RPMI7951 (cell line): Measurements from ENCODE around the gene URGCP.

- RAMPAGE, long total RNA = no peak
Measured at GRCh38 chr7:41942407-41942803, 239.5 kb upstream of the INHBA start.

GRCh38 chr7:42227843-42228963, 8.8 kb downstream of the GLI3 start:
- RAMPAGE, long total RNA = no peak

GRCh38 chr7:42235466-42236129, 1.4 kb downstream of the GLI3 start:
- RAMPAGE, long total RNA = no peak

DNA sequence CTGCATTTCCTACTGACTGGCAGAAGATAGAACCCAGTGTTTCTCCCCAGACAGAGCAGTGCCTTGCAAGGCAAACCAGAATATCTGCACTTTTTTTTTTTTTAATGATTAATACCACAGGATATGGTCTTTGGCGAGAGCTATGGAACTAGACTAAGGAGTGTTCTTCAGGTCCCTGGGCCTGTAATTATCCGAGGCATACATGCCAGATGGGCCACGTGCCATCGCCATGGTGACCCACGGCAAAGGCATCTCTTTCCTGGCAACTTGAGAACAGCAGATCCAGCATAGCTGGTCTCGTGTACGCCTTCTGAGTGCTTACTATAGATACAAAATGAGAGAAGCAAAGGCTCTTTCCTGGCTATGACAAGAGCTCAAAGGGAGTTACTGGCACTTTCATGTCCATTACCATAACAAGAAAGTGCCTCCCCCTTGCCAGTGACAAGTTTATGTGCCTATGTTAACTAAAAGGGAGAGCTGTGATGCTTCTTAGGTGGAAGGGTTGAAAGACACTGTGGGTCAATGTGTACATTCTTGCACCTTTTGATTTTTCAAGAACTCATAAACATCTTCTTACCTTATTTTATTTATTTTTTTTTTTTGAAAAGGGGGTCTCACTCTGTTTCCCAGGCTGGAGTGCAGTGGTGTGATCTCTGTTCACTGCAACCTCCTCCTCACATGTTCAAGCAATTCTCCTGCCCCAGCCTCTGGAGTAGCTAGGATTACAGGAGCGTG, 26.0 kb upstream of the GLI3 start:
- RAMPAGE, long total RNA = no peak

- RAMPAGE, long total RNA = no peak
Measured at GRCh38 chr7:42945871-42946437, 13.8 kb downstream of the MRPL32 start.

DNA sequence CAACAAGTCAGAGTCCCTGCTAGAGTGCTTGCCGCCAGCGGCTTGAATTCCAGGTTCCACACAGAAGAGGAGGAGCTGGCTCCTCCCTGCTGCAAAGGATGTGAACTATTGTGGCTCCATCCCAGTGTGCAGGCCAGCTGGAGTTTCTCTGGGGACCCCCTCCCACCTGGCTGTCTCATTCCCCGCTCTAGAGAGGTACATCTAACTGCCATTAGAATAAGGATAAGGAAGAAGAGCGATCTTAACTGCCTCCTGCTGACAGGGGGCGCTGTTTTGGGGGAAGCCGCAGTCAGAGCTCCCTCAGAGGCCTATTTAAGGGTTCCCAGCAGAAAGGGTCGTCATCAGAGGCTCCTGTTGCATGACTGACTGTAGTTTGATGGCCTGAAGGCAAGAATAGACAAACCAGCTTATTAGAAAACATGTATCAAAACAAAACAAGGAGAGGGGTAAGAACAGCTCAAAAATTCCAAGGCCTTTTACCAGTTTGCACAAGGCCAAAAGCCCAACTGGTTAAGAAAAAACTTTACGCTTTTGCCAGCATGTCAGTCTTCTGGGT, 40.8 kb upstream of the HECW1 start:
- RAMPAGE, long total RNA = no peak

DNA sequence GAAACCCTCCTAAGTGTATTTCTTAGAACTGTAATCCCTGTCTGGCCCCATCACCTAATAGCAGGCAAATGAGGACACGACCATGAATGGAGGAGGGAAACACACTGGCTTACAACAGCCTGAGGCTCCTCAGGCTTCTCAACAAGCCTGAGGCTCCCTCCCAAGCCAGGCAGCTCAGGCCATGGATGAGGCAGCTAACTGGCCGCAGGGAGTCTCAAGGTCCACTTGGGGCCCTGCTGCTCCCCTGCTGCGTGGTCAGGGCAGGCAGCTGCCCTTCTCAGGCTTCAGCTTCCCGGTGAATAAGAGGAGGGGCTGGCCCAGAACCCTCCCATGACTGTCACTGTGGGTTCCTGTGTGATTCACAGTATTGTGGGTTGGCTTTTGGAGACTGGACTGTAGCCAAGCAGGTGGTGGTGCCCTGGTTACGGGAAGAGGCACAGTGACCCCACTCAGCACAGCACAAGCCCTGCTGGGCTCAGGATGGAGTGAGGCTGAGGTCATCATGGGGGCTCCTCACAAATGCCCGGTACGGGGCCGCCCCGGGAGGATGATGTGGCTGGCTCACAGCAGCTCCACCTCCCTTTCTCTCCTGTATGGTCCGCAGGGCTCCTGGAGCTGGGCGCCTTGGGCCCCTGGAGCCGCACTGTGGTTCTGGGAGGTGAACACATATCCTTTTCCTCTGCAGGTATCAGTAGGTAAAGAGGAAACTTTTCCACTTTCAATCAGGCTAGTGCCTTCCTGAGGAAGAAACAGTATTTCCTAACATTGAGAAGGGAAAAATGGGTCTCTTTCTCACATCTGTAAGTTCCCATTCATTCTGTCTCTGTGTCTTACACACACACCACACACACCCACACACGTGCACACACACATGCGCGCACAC, 189.9 kb downstream of the HECW1 start:
- RAMPAGE, long total RNA = no peak

DNA sequence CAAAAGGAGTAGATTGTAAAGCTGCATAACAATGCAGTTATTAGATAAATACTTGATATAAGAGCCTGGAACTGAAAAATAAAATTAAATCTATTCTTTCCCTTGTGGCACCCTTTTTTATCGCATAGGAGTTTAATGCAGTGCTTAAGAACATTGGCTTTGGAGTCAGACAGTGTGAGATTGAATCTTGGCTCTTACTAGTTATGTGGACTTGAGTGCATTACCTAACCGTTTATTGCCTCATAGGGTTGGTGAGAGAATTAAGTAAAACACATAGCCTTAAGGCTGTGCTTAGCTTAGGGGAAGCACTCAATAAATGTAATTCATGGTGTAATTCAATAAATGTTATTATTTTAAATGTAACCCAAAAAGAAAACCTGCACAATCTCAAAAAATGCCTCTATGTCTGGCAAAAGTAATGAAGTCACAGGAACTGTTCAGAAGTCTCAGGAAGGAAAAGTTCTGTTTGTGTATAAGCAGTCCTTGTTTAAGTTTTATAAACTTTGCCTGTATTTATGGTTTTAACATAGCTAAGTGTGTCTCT, 2.7 kb downstream of the STK17A start:
- RAMPAGE, long total RNA = no peak

DNA sequence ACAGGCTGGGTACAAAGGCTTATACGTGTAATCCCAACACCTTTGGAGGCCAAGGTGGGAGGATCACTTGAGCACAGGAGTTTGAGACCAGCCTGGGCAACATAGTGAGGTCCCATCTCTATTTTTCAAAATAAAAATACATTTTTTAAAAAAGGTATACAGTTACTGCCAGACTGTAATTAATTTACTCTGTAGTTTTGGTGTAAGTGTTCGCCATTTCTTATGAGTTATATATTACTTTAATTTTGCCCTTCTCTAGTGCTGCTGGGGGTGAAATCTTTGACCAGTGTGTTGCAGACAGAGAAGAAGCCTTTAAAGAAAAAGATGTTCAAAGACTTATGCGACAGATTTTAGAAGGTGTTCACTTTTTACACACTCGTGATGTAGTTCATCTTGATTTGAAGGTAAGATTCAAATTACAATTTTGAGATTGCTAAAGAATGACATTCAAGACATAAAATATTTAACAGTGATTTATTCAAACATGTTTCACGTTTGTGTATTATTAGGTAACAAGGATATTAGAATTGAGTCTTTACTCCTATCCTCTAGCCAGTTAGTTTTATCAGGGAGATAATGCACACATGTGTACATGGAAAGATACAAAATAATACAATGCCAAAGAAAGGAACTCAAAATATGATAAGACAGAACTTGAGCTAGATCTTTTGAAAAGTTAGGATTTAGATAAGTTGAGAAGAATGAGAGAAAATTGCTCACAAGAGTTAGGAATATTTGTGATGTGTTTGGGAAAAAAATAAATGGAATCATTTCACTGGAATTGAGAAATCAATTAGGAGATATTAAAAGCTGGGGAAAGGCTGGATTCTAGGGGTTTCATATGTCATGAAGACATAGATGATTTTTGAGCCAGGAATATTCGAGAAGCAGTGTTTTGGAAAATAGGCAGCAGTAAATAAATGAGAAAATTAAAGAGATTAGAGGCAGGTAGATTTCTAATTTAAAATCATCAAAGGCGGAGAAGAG, 25.4 kb downstream of the STK17A start:
- RAMPAGE, long total RNA = no peak

DNA sequence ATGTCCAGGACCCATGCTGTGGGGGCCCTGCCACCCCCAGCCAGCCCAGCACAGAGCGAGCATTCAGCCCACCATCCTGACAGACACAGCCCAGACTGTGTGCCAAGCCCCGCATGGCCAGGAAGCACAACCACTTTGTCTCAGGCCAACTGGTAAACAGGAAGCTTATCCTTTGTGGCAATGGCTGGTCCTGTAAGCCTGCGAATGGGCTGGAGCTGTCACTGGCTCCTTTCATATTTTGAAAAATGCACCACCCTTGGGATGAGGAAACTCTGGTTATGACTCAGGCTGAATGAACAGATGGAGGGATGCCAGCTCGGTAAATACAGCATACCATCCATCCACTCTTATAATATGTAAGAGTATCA, 64.9 kb downstream of the STK17A start:
- RAMPAGE, long total RNA = no peak

DNA sequence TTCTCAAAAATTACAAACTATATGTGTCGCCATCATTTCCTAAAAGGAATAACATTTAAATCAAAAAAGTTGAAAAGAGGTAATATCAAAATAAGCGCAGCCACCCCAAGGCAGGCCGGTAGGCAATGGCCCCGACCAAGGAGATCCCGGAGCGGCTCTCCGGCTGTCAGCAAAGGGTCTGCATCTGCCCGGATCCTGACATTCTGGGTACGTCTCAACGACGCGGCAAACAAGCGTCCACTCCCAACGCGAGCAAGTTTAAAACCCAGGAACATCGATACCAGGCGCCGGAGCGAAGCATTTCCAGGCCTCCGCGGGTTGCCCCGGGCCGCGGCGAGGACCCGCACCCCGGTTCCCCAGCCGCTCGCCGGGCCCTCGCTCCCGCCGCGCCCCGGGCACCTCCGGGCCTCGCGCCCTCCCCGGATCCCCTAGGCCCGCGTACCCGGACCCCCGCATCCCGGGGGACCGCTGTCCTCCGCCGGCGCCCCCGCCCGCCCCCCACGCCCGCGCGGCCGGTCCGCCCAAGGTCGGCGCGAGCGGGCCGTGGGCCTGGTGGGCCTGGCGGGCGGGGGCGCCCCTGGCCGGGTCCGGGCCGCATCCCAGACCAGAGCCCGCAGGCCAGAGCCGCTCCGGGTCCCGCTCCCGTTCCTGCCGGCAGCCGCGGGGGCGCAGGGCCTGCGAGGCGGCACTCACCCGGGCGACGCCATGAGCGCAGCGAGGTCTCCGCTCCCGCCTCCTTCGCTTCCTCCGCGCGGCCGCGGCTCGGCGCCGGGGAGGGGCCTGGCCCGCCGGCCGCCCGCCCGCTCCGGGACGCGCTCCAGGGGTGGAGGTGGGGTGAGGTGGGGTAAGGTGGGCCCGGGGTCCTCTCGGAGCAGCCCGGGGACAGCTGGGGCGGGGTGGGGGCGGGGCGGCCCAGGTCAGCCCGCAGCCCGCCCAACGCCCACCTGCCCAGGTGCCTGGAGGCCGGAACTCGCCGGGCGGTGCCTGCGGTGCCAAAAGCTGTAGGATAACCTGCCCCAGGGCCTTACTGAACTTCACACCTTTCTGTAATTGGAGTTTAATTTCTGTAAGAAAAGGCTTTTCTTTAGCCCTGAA, at the start of gene URGCP:
Gene URGCP, minus strand, starts transcription at position 728 of the 1,095 bp plus-strand sequence.
- RAMPAGE, long total RNA = start-site peak on the minus strand centred at position 742 of the sequence, 58 bp wide, 235 and 218 reads in 2 replicates

DNA sequence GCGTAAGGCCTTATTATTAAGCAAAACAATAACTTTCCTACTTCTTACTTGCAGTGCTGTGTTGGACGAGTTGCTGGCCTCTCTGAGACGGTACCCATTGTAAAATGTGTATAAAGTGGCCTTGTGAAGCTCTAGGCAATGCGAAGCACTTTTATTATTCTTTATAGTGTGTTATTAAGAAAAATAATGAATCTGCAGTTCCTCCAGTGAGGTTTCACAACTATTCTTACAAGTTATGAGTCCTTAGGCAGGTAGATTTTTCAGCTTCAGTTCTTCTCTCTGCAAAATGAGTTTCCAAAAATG, 519 bp upstream of the URGCP start:
- RAMPAGE, long total RNA = no peak

- RAMPAGE, long total RNA = no peak
Measured at GRCh38 chr7:43975038-43975290, 22.7 kb upstream of the SPDYE1 start.

GRCh38 chr7:44075298-44076206, 6.8 kb downstream of the POLM start:
- RAMPAGE, long total RNA = no peak

GRCh38 chr7:44077614-44078147, 4.6 kb downstream of the POLM start:
- RAMPAGE, long total RNA = no peak

- RAMPAGE, long total RNA = no peak
Measured at GRCh38 chr7:44096945-44097756, 7.0 kb upstream of the AEBP1 start.

- RAMPAGE, long total RNA = no peak
Measured at GRCh38 chr7:44102001-44102850, 1.9 kb upstream of the AEBP1 start.

DNA sequence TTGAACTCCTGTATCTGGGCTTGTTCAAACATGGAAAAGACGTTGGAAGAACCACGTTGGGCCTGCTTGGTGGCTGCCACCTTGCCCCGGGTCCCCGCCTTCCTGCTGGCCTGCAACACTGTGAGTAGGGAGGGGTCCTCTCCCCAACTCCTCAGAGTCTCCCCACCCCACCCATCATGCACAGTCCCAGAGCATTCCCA, 267 bp downstream of the MYL7 start:
- RAMPAGE, long total RNA = no peak

GRCh38 chr7:44264167-44264858, 61.1 kb downstream of the CAMK2B start:
- RAMPAGE, long total RNA = no peak

DNA sequence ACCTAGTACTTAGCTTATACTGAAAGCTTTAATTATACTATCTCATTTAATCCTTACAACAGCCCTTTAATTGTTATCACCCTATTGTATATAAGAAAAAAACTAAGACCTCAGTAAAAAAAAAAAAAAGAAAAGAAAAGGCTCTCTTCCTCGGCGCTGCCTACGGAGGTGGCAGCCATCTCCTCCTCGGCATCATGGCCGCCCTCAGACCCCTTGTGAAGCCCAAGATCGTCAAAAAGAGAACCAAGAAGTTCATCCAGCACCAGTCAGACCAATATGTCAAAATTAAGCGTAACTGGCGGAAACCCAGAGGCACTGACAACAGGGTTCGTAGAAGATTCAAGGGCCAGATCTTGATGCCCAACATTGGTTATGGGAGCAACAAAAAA, 22.8 kb downstream of the NUDCD3 start:
- RAMPAGE, long total RNA = start-site peak on the plus strand centred at position 156 of the sequence, 32 bp wide, 18 and 31 reads in 2 replicates